Neutrophil (primary cell): ENCODE measurements around the genes OR4F5, AGRN and TNFRSF4.

- PRO-cap, result no peak
Observed at GRCh38 chr1:65022-65568, at the start of gene OR4F5. OR4F5 (plus strand) TSS chr1:65419.

DNA sequence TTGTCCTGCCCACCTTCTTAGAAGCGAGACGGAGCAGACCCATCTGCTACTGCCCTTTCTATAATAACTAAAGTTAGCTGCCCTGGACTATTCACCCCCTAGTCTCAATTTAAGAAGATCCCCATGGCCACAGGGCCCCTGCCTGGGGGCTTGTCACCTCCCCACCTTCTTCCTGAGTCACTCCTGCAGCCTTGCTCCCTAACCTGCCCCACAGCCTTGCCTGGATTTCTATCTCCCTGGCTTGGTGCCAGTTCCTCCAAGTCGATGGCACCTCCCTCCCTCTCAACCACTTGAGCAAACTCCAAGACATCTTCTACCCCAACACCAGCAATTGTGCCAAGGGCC is 119.1 kb downstream of the OR4F5 start:
- PRO-cap, result no peak

DNA sequence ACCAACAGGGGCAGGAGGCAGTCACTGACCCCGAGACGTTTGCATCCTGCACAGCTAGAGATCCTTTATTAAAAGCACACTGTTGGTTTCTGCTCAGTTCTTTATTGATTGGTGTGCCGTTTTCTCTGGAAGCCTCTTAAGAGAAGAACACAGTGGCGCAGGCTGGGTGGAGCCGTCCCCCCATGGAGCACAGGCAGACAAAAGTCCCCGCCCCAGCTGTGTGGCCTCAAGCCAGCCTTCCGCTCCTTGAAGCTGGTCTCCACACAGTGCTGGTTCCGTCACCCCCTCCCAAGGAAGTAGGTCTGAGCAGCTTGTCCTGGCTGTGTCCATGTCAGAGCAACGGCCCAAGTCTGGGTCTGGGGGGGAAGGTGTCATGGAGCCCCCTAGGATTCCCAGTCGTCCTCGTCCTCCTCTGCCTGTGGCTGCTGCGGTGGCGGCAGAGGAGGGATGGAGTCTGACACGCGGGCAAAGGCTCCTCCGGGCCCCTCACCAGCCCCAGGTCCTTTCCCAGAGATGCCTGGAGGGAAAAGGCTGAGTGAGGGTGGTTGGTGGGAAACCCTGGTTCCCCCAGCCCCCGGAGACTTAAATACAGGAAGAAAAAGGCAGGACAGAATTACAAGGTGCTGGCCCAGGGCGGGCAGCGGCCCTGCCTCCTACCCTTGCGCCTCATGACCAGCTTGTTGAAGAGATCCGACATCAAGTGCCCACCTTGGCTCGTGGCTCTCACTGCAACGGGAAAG is 119.8 kb downstream of the OR4F5 start:
- PRO-cap, result no peak

DNA sequence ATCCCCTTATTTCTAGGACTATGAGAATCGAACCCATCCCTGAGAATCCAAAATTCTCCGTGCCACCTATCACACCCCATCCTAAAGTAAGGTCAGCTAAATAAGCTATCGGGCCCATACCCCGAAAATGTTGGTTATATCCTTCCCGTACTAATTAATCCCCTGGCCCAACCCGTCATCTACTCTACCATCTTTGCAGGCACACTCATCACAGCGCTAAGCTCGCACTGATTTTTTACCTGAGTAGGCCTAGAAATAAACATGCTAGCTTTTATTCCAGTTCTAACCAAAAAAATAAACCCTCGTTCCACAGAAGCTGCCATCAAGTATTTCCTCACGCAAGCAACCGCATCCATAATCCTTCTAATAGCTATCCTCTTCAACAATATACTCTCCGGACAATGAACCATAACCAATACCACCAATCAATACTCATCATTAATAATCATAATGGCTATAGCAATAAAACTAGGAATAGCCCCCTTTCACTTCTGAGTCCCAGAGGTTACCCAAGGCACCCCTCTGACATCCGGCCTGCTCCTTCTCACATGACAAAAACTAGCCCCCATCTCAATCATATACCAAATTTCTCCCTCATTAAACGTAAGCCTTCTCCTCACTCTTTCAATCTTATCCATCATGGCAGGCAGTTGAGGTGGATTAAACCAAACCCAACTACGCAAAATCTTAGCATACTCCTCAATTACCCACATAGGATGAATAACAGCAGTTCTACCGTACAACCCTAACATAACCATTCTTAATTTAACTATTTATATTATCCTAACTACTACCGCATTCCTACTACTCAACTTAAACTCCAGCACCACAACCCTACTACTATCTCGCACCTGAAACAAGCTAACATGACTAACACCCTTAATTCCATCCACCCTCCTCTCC is 56.7 kb downstream of the OR4F16 start:
- PRO-cap, result no peak

GRCh38 chr1:819919-820722 is 103.6 kb upstream of the SAMD11 start:
- PRO-cap, result no peak

DNA sequence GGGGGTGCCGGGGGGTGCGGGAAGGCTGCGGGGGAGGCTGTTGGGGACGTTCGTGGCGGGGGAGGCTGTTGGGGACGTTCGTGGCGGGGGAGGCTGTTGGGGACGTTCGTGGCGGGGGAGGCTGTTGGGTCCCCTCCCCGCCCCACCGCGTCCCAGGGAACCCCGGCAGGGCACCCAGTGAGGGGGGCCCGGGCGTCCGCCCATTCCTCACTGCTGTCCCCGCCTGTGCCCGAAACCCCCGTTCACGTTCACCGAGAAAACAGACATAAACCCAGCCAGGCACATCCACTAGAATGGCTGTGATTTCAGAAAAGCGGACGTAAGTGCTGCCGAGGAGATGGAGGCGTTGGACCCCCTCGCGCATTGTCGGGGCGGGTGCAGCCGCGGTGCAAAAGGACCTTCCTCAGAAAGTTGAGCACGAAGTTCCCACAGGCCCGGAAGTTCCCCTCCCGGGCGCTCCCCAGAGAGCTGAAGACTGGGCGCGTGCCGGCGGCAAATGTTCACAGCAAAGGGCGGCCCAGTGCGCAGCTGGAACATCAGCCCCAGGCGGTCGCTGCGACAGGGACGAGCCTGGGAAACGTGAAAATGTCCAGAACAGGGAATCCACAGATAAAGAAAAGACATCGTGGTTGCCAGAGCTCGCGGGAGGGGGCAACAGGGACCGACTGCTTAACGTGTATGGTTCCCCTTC is 18.6 kb upstream of the SAMD11 start:
- PRO-cap, result no peak

DNA sequence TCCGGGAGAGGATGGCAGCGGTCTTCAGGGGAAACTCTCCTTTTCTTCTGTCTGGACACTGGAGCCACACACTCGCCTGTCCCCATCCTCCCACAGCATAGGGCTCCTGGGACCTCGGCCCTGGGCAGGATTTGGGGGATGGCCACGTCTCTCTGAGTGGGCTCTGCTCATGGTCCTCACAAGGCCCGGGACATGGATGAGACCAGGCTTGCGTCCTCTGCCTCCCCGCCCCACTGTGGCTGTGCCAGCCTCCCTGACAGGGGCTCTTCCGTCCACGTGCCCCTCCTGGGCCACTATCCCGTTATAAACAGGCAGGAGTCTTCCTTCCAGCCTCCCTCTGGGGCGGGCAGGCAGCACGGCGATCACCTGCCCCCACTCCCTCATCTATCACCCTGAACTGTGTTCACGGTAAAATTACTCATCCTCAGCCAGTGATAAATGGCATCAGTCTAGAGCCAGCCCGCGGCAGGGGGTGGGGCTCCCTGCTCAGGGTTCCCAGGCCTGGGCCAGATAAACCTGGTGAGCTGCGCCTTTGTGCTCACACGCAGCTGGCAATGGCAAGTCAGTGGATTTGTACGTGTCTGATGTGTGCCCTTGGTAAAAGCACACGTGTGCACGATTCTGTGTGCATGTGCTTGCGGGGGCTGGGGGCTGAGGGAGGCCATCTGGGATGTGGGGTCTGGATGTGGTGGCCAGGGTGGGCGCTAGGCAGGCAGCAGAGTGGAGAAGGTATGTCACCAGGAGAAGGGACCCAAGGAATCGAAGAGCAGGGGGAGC is 12.6 kb upstream of the SAMD11 start:
- PRO-cap, result no peak

DNA sequence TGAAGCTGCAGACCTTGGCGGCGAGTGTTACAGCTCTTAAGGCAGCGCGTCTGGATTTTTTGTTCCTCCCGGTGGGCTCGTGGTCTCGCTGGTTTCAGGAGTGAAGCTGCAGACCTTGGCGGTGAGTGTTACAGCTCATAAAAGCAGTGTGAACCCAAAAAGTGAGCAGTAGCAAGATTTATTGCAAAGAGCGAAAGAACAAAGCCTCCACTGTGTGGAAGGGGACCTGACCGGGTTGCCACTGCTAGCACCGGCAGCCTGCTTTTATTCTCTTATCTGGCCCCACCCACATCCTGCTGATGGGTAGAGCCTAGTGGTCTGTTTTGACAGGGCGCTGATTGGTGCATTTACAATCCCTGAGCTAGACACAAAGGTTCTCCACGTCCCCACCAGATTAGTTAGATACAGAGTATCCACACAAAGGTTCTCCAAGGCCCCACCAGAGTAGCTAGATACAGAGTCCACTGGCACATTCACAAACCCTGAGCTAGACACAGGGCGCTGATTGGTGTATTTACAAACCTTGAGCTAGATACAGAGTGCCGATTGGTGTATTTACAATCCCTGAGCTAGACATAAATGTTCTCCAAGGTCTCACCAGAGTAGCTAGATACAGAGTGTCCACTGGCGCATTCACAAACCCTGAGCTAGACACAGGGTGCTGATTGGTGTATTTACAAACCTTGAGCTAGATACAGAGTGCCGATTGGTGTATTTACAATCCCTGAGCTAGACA is 2.4 kb upstream of the AGRN start:
- PRO-cap, result no peak

GRCh38 chr1:1019300-1020464 is at the start of gene AGRN:
AGRN (plus strand) TSS chr1:1020120.
- PRO-cap, result unidirectional peak, minus-strand start at chr1:1019745; bidirectional peak, plus-strand start at chr1:1020120, minus-strand start at chr1:1019957

- PRO-cap, result no peak
Observed at GRCh38 chr1:1031360-1031601, 11.4 kb downstream of the AGRN start.

GRCh38 chr1:1039516-1039854 is 19.6 kb downstream of the AGRN start:
- PRO-cap, result no peak

GRCh38 chr1:1045559-1046301 is 25.8 kb downstream of the AGRN start:
- PRO-cap, result no peak

DNA sequence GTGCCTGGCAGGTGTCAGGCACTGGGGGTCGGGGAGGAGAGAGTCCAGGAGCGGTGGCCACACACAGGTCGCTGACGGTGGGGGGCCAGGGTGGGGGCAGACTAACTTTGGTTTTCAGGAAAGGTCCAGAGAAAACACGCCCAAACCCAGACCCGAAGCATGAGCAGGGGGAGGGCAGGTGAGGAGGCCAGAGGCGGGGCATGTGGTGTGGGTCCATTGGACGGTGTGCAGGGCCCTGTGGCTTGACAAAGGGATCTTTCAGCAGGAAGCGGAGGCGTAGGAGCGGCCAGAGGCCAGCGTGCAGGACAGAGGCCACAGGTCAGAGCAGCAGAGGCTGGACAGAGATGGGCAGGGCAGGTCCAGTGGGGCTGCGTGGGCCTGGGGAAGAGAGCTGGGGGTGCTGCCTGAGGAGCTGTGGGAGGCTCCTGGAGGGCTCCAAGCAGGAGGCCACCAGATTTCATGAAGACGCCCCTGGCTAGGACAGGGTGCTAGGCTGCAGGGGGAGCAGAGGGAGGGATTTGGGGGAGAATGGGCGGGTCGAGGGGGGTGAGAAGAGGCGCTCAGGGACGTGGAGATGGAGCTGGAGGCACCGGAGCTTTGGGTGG is 15.8 kb downstream of the RNF223 start:
- PRO-cap, result no peak

DNA sequence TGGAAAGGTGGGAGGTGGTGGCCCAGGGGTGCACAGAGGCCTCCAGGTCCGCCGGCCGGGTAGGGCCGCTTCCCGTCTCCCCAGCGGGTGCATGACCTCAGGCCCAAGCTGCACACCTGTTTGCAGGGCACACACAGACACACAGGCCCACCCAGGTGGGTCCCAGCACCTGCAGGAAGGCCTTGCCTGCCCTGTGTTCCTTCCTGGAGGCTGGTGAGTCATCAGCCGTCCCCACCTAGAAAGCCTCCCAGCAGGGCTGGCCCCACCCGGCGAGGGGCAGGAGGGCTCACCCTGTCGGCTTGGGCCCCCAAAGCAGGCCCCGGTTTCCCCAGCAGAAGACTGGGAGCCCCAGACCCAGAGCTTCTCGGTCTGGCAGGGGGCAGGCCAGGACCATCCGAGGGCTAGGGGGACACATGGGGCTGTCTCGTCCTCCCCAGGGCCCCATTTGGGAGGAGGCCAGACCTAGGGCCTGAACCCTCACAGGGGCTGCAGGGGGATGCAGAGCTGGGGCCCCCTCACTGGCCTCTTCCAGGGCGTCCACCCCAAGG is 23.5 kb upstream of the TTLL10 start:
- PRO-cap, result no peak

DNA sequence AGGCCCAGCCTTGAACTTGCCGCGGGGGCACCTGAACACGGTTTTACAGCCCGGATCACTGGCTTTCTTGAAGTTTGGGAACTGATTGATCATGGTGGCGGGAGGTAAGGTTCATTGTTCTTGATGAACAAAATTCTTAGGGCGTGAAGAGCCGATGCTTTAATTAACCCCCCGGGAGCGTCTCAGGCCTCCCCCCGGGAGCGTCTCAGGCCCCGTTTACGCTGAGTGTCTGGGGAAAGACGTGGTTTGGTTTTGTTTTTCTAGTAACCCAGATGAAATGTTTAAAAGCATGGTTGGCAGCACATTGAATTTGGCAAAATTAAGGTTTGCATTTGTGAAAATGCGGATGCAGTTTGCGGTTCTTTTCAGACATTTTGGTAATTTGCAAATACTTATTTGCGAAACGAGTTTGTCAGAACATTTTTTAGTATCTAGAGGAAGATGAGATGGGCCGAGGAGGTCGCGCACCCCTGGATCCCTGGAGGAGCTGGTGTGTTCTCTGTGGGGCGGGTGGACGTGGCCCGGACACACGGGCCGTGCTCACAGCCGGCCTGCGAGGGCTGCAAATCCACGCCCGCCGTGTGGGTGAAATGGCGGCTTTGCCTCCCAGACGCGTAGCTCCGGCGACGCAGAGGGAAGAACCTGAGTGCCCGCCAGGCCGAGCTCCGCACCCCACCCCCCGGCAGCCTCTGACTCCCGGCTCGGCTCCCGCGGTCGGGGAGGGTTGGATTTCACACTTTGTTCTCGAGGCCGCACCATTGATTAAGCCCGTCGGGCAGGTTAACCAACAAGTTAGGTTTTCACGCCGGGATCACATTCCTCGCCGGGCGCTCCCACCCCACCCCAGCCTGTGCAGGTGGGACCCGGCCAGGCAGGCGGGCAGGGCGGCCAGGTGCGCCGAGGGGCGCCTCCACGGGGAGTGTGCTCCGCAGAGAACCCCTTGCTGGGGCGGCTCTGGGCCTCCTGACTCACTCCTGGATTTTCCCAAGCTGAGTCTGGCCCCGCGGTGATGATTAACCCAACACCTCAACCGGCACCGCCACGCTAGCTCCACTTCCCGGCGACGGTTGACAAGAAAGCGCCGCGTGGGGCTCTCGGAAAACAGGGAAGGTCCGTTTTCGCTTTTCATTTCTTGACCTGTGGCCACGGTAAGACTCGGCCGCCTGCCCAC is 9.3 kb upstream of the TTLL10 start:
- PRO-cap, result no peak

- PRO-cap, result no peak
Observed at GRCh38 chr1:1166294-1166843, 7.3 kb upstream of the TTLL10 start.

DNA sequence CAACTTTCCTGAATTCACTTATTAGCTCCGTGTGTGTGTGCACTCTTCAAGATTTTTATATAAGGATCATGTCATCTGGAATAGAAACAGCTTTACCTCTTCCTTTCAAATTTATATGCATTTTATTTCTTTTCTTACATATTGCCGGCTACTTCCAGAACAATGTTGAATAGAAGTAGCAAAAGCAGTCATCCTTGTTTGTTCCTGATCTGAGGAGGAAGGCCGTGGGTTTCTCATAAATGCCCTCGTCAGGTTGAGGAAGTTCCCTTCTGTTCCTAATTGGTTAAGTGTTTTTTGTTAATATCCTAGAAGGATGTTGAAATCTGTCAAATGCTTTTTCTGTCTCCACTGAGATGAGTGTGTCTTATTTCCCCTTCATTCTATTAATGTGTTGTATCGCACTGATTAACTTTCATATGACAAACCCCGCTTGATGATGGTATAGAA is 15.4 kb downstream of the TTLL10 start:
- PRO-cap, result no peak

- PRO-cap, result no peak
Observed at GRCh38 chr1:1213864-1214504, at the start of gene TNFRSF4. TNFRSF4 (minus strand) TSS chr1:1214153.

DNA sequence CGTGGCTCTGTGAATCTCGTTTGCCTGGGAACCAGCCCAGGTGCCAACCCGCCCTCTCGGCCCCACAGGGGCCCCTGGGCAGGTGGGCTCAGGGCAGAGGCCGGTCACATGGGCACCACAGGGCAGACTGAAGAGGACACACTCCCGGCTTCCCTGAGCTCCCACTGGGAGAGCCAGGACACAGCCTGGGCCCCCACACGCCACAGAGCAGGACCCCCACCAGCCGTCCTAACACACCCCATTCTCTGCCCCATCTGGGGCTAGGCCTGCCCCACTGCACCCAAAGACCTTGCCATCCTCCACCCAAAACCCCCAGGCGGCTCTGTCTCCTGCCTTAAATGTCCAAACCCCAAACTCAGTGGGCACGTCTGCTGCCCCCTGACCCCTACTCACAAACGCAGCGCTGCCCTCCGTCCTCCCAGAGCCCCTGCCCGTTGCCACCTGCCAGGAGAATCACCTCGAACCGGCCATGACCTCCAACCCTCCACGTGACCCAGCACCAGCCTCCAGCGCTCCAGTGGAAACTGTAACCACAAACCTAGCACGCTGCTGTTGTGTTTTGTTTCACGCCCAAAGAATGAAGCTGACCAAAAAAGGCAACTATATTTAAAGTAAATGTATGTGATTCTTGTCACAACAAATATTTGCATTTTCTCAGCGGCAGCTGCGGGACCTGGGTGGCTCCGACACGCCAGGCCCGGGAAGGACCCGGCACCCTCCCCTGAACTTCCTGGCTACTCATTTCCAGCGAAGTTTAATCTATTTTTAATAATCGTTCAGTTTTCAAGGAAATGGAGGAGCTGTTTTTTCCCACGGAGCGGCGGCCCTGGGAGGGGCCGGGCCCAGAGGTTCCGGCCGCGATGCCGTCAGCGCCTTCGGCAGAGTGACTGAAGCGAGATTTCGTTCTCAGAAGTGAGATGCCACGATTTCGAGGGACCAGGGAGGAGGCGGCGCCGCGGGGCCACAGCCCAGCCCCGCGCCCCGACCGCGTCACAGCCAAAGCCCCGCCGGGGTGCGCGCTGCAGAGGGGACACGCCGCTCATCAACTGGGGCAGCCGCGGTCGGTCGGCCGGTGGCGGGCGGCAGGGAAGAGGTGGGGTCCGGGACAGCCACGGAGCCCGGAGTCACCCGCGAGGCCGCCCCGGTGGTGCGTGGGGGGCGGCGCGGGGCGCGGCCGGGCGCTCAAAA is 2.8 kb upstream of the TNFRSF4 start:
- PRO-cap, result no peak

- PRO-cap, result no peak
Observed at GRCh38 chr1:1233739-1234461, 1.9 kb downstream of the B3GALT6 start.